Skeletal muscle tissue (tissue), 7 donors: ENCODE results near the genes TAB2 and ULBP3.

DNA sequence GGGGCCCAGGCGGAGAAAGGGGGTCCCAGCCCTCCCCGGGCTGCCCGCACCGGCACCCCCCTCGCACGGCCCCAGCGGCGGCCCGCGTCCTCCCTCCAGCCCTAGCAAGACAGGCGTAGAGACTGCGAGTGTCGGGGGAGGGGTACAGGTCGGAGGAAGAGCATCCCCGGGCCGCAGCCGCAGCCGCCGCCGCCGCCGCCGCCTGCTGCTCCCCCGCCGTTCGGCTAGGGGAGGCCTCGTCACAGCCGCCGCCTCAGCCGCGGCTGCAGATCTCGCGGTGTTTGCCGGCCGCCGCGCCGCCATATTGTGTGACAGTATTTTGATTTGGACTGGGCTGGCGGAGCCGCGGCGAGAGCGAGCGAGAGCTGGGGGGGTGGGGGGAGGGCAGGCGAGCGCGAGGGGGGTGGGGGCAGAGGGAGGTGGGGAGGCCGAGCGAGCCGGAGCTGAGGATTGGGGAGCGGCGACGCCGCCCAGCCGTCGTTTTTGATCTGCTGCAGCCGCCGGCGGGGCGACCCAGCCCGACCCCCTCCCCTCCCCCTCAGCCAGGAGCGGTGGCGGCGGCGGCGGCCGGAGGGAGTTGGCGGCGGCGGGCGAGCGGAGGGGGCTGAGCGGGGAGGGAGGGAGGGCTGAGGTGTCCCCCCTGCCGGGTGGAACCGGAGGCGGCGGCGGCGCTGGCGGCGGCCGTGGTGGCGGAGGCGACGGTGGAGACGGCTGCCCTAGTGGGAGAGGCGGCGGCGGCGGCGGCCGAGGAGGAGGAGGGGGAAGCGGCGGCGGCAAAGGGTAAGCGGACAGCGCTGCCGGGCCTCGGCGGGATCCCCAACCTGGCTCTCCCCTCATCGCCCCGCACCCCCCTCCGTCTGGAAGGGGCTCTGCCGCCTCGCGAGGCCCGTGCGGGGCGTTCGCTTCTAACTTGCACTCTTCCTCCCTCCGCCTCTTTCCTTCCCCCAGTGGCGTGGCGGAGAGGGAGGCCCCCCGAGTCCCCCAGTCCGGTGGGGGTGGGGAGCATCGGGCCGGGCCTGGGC, at the start of gene TAB2:
TSS of gene TAB2 (plus strand) at position 477 of the 1,022 bp plus-strand sequence.
- PRO-cap, 3 experiments = peak in 3 of 3 experiments; most common plus-strand start position 412 of the sequence (in 3); most common minus-strand start position 226 of the sequence (in 2)
- RAMPAGE, long total RNA = no peak
- RRBS, 2 experiments = 1 to 2% methylated on average over 37 to 45 of the region's 117 CpGs

GRCh38 chr6:149410527-149411658, 10.8 kb downstream of the SUMO4 start:
- PRO-cap, 3 experiments = no peak in any of the 3 experiments
- RAMPAGE, long total RNA = no peak
- RRBS, 2 experiments = no CpG with 5 or more reads among the region's 2 CpGs

DNA sequence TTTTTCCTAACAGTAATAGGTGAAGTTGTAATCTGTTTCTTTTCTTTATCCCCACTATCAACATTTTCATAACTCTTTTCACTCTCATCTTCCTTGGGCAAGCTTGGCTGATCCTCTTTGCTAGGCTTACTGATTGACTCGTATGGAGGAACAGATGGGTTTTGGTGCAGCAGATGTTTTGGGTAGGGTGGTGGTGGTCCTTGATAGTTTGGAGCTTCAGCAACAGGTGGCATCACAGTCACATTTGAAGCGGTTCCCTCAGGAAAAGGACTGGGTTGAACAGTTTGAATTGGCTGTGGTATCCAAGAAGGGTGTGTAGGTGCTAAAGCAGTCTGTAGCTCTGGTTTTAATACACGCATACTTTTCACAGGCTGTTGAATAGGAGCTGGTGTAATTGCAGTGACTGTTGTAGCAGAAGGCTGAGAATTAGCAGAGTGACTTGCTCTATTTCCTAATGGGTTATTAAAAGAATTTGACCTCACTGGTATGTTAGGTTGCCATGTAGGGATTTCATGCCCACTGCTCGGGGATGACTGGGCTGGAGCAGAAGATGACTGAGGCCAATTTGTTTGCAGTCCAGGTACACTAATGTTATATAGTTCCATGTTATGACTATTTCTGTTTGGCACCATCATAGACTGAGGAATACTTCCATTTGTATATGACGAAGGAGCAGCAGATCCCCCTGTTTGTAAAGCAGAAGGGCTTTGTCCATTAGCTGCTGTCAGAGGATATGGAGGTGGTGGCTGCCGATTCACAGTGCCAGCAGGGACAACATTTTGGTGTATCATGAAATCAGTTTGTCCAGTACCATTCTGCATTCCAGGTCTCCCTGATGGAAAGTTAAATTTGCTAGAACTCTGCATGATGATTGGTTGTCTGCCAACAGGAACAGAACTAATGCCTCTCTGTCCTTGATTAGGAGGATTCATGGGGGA, 34.4 kb downstream of the LATS1 start:
- PRO-cap, 3 experiments = peak in 2 of 3 experiments; most common plus-strand start position 513 of the sequence (in 1); most common minus-strand start position 351 of the sequence (in 1)
- RAMPAGE, long total RNA = no peak
- RRBS, 2 experiments = no CpG with 5 or more reads among the region's 6 CpGs

DNA sequence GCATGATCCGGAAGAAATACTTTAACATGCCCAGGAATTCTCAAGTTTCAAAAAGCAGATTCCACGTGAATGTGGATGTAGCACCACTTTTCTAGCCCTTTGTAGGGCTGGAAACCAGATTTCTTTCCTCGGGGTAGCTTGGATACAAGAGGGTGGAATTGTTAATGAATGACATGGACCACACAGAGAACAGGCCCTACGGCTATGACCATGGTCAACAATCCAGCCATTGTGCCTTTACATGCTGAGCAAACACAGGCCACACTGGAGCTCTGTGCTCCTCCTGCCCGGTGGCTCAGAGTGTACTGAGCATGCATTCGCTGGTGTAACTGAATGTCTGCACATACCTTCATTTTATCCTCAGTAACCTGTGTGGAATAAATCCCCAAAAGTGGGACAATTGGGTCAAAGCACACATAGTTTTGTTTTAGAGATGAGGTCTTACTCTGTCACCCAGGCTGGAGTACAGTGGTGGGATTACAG, 32.9 kb downstream of the LRP11 start:
- PRO-cap, 3 experiments = no peak in any of the 3 experiments
- RAMPAGE, long total RNA = no peak
- RRBS, 2 experiments = no CpG with 5 or more reads among the region's 6 CpGs

GRCh38 chr6:149837132-149837753, 26.9 kb downstream of the LRP11 start:
- PRO-cap, 3 experiments = no peak in any of the 3 experiments
- RAMPAGE, long total RNA = no peak
- RRBS, 2 experiments = no CpG with 5 or more reads among the region's 10 CpGs

- PRO-cap, 3 experiments = no peak in any of the 3 experiments
- RAMPAGE, long total RNA = no peak
- RRBS, 2 experiments = no CpG with 5 or more reads among the region's 16 CpGs
Measured at GRCh38 chr6:149861900-149862687, 2.1 kb downstream of the LRP11 start.

GRCh38 chr6:150068551-150069696, at the start of gene ULBP3:
ULBP3 (minus strand) TSS chr6:150069121.
- PRO-cap, 3 experiments = peak in 3 of 3 experiments; most common plus-strand start chr6:150069099 (in 1); most common minus-strand start chr6:150069121 (in 3)
- RAMPAGE, long total RNA = no peak
- RRBS, 2 experiments = 2 to 3% methylated on average over 22 of the region's 80 CpGs

- PRO-cap, 3 experiments = no peak in any of the 3 experiments
- RAMPAGE, long total RNA = no peak
- RRBS, 2 experiments = no CpG with 5 or more reads among the region's 7 CpGs
Measured at GRCh38 chr6:150150606-150151116, 7.8 kb downstream of the PPP1R14C start.

- PRO-cap, 3 experiments = no peak in any of the 3 experiments
- RAMPAGE, long total RNA = no peak
- RRBS, 2 experiments = no CpG with 5 or more reads among the region's 9 CpGs
Measured at GRCh38 chr6:150272471-150273175, 96.2 kb upstream of the IYD start.

GRCh38 chr6:150640577-150640973, 40.9 kb downstream of the PLEKHG1 start:
- PRO-cap, 3 experiments = no peak in any of the 3 experiments
- RAMPAGE, long total RNA = no peak
- RRBS, 2 experiments = no CpG with 5 or more reads among the region's 5 CpGs

DNA sequence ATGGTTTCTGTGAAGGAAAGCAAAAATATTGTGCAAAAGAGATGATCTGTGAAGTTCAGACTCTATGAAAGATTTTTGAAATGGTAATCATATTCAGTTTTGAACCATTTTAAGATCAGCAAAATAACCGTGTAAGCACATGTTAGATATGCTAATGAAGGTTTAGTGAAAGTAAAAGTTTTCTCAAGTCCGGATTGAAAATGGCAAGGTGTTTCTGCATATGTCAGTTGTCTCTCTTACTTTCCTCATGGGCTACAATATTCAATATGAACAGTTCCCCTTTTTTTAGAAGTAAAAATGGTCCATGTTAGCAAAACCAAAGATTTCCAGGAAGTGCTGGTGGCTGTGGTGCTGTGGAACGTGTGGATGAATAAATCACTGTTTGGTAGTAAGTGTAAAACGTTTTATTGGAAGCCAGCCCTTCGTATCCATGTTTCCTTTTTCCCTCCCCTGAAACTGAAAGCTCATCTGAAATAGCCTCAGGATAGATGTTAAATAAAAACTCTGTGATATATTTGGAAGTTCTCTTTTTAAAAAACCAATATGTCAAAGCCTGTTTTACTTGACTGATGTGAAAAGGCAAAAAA, 41.7 kb downstream of the PLEKHG1 start:
- PRO-cap, 3 experiments = no peak in any of the 3 experiments
- RAMPAGE, long total RNA = no peak
- RRBS, 2 experiments = no CpG with 5 or more reads among the region's 5 CpGs

GRCh38 chr6:150698639-150698847, 98.9 kb downstream of the PLEKHG1 start:
- PRO-cap, 3 experiments = no peak in any of the 3 experiments
- RAMPAGE, long total RNA = no peak
- RRBS, 2 experiments = no CpG with 5 or more reads among the region's 3 CpGs

GRCh38 chr6:150704734-150705136, 105.0 kb downstream of the PLEKHG1 start:
- PRO-cap, 3 experiments = no peak in any of the 3 experiments
- RAMPAGE, long total RNA = no peak
- RRBS, 2 experiments = no CpG with 5 or more reads among the region's 4 CpGs

GRCh38 chr6:150733596-150734309, 131.7 kb upstream of the MTHFD1L start:
- PRO-cap, 3 experiments = no peak in any of the 3 experiments
- RAMPAGE, long total RNA = no peak
- RRBS, 2 experiments = no CpG with 5 or more reads among the region's 30 CpGs

DNA sequence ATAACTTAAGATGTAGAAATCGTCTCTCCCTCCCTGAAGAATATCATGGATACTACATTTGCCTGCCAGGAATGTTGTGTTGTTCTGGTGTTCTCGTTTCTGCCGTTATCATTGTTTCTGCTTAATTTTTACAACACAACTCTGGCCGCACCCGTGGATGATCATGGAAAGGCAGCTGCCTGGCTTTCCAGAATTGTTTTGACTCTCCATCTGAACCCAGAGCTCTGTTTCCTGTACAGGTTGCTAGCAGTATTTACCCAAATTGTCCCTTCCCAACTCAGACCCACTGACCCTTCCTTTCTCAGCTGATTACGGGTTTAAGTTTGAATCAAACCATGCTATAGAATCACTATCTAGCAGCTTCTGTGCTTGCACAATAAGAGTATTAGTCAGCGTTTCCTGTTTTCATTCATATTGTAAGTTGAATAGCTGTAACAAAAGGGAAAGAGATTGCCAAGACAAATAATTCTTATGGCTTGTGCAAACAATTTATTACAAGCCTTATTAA, 139.0 kb downstream of the MTHFD1L start:
- PRO-cap, 3 experiments = no peak in any of the 3 experiments
- RAMPAGE, long total RNA = no peak
- RRBS, 2 experiments = no CpG with 5 or more reads among the region's 7 CpGs

DNA sequence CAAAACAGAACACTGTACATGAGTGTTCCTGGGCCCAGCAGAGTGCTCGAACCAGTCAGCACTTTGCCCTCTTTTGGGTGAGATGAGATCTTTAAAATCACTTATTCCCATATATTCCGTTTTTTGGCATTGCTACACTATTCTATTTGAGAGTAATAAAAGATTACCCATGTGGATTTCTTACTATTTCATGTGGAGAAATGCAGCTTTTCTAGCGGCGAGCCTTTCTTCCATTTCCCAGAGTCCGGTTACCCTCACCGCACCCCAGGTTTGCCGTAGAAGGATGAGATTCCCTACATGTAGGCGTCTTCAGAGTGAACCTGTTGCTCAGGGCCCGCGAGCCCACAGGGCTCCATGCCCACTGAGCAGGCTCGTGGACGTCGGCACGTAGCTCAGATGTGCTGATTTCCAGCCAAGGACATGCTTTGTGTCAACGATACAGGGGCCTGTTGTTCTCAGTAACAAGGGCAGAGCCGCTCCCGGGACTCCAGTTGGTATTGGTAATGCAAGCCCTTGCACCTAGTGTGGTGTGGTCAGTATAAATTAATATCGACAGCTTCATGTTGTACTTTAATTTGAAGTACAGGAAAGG, 159.5 kb downstream of the MTHFD1L start:
- PRO-cap, 3 experiments = no peak in any of the 3 experiments
- RAMPAGE, long total RNA = no peak
- RRBS, 2 experiments = no CpG with 5 or more reads among the region's 18 CpGs

GRCh38 chr6:151059587-151060054, 180.1 kb upstream of the AKAP12 start:
- PRO-cap, 3 experiments = no peak in any of the 3 experiments
- RAMPAGE, long total RNA = no peak
- RRBS, 2 experiments = no CpG with 5 or more reads among the region's 11 CpGs

DNA sequence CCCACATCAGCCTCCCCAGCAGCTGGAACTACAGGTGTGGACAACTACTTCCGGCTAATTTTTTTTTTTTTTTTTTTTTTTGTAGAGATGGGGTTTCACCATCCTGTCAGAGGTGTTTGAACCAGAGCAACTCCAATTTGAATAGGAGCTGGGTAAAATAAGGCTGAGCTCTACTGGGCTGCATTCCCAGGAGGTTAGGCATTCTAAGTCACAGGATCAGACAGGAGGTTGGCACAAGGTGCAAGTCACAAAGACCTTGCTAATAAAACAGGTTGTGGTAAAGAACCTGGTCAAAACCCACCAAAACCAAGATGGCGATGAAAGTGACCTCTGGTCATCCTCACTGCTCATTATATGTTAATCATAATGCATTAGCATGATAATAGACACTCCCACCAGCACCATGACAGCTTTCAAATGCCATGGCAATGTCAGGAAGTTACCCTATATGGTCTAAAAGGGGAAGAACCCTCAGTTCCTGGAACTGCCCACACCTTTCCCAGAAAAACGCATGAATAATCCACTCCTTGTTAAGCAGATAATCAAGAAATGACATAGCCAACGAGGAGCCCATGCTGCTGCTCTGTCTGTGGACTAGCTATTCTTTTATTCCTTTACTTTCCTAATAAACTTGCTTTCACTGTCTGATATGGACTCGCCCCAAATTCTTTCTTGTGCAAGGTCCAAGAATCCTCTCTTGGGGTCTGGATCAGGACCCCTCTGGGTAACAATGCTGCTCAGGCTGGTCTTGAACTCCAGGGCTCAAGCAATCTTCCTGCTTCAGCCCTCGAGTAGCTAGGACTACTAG, 10.6 kb upstream of the AKAP12 start:
- PRO-cap, 3 experiments = no peak in any of the 3 experiments
- RAMPAGE, long total RNA = no peak
- RRBS, 2 experiments = no CpG with 5 or more reads among the region's 6 CpGs

GRCh38 chr6:151276322-151276798, 36.6 kb downstream of the AKAP12 start:
- PRO-cap, 3 experiments = no peak in any of the 3 experiments
- RAMPAGE, long total RNA = no peak
- RRBS, 2 experiments = no CpG with 5 or more reads among the region's 6 CpGs

DNA sequence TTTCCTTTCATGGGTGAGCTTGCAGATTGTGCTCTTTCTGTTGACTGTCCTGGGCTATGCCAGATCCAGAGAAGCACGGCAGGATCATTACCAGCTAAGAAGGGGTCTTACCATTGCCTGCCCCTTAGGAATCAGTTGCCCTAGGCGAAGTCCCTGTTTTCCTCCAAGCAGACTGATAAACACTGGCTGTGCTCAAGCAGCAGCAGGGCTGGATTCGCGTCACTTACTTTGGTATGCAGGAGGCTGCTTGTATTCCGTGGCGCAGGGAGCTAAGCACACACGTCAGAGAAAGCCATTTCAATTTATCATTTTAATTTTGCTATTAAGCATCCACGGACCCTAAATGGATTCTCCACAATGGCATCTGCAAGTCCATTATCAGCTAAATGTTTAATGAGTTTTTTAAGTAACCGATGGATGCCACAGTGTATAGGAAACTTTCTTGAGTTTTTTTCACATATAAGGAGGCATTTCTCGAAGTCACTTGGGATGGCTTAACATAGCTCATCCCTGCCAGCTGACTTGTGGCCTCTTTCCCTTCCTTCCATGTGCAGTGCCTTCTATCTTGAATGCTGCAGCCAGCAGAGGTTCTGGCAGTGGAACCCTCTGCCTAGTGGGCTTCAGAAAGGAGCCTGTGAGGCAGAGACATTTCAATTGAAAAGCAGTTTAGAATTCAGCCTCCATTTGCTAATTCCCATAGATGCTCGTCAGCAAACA, 51.7 kb downstream of the AKAP12 start:
- PRO-cap, 3 experiments = peak in 1 of 3 experiments; most common minus-strand start position 184 of the sequence (in 1)
- RAMPAGE, long total RNA = no peak
- RRBS, 2 experiments = no CpG with 5 or more reads among the region's 11 CpGs